ENCODE data around the gene SSNA1.

GRCh38 chr9:137048438-137049342 lies 2.7 kb upstream of the NPDC1 start:
- PRO-cap: no peak
- RAMPAGE, long total RNA, 4 experiments: no peak in any of the 4 experiments

DNA sequence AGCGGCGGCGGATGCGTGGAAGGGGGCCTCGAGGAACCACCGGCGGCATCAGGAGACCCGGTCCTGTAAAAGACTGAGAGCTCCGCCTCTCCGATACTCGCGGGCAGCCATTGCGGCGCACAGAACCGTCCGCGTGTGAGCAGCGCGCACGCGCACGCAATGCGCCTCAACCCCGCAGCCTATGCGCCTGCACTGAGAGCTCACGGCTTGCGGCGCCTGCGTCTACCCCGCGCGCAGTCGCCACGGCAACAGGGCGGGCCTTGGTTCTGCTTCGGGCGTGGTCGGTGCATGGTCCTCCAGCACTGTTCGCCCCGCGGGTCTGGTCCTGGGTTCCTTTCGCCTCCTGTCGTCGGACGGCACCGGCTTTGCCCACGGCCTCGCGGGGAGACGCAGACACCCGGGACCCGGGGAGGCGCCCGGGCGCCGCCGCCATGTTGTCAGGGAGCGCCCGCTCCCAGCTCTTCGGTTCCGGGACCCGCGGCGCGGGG lies 9.3 kb upstream of the GRIN1 start:
- PRO-cap: bidirectional peak, plus-strand start at position 192 of the sequence, minus-strand start at position 137 of the sequence
- RAMPAGE, long total RNA, 4 experiments: start-site peak on the minus strand in 3 of 4 experiments, centred at positions 109 to 132 of the sequence, 8 to 24 reads per replicate

DNA sequence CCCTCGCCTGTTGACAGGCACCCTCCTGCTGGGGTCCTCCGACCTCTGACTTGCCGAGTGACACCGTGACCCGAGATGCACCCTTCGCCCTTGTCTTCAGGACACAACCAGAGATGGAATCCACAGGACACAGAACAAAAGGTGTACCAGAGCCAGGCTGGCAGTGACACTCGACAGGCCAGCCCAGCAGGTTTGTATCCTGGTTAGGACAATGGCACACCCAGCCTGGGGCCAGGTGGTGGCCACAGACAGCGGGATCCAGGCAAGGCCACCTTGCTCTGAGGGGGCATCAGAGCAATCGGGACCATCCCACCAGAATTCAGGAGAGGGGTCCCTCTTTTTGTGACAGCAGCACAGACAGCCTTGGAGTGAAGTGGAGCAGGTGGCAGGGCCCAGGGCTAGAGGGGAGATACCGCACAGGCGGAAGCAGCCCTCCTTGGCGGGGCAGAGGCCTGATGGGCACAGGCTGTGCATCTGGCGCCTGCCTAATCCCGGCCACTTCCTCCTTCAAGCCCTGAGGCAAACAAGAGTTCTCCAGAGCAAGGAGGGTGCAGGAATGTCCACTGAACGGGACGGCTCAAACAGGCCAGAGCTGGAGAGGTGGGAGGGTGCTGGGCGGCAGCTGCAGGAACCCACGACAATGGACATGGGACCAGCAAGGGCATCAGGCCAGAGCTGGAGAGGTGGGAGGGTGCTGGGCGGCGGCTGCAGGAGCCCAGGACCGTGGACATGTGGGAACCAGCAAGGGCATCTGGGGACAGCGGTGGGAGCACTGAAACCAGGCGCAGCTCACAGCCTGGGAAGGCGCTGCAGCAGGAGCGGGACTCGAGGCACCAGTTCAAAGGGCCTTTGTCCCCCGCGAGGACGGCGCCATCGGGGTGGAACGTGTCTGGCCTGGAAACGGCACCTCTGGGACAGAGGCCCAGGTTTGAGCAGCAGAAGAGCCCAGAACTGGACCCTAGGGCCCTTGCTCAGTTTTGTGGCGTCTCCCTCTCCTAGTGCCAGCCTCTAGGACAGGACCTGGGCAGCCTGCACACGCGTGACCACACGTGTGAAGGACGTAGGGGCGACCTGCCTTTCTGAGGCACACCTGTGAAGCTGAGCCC lies 1.6 kb upstream of the TMEM210 start:
- PRO-cap: no peak
- RAMPAGE, long total RNA, 4 experiments: no peak in any of the 4 experiments

- PRO-cap: no peak
- RAMPAGE, long total RNA, 4 experiments: no peak in any of the 4 experiments
These were observed 766 bp downstream of the ANAPC2 start for GRCh38 chr9:137187462-137188126.

GRCh38 chr9:137188384-137189450 lies at the start of gene SSNA1:
Gene SSNA1 (plus strand): TSS chr9:137188676.
- PRO-cap: bidirectional peak, plus-strand start at chr9:137188666, minus-strand start at chr9:137188558; bidirectional peak, plus-strand start at chr9:137189311, minus-strand start at chr9:137188982
- RAMPAGE, long total RNA, 4 experiments: start-site peak on the plus strand in 3 of 4 experiments, at chr9:137188660-137188698 at its widest, 35 to 73 reads per replicate; start-site peak on the minus strand in 1 of 4 experiments, at chr9:137188549-137188610 at its widest, 35 reads per replicate

DNA sequence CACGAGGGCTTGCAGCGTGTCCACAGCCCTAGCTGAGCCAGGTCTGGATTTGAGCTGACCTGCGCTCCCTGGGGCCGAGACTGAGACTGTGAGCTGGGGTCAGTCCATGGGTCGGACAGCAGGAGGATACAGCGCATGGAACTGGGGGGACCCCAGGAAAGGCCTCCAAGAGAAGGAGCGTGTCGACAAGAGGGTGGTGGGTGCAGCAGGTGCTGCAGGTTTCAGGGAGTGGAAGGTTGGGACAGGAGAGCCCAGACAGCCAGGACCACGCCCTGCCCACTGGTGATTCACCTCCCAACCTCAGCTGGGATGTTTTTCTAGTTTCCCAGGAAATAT lies 834 bp upstream of the RNF224 start:
- PRO-cap: no peak
- RAMPAGE, long total RNA, 4 experiments: no peak in any of the 4 experiments

GRCh38 chr9:137242717-137243372 lies 1.8 kb downstream of the TUBB4B start:
- PRO-cap: no peak
- RAMPAGE, long total RNA, 4 experiments: start-site peak on the plus strand in 1 of 4 experiments, at chr9:137242970-137243370 at its widest, 51 to 206 reads per replicate

DNA sequence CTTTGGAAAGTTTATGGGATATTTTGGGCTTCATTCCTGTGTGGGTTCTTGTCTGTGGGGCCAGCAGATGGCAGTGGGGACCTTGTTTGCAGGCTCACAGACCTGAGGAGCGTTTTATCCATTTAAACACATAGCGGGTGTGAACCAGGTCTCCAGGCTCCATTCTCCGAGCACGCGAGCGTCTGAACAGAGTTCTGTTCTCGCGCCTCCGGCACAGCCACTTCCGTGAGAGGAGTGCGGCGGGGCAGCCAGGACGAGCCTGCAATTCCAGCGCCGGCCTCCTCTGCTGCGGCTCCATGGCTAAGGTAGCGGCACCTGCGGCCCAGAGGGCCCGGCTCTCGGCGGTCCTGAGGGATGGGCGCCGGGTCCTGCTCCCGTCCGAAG lies 7.4 kb downstream of the NRARP start:
- PRO-cap: no peak
- RAMPAGE, long total RNA, 4 experiments: no peak in any of the 4 experiments

DNA sequence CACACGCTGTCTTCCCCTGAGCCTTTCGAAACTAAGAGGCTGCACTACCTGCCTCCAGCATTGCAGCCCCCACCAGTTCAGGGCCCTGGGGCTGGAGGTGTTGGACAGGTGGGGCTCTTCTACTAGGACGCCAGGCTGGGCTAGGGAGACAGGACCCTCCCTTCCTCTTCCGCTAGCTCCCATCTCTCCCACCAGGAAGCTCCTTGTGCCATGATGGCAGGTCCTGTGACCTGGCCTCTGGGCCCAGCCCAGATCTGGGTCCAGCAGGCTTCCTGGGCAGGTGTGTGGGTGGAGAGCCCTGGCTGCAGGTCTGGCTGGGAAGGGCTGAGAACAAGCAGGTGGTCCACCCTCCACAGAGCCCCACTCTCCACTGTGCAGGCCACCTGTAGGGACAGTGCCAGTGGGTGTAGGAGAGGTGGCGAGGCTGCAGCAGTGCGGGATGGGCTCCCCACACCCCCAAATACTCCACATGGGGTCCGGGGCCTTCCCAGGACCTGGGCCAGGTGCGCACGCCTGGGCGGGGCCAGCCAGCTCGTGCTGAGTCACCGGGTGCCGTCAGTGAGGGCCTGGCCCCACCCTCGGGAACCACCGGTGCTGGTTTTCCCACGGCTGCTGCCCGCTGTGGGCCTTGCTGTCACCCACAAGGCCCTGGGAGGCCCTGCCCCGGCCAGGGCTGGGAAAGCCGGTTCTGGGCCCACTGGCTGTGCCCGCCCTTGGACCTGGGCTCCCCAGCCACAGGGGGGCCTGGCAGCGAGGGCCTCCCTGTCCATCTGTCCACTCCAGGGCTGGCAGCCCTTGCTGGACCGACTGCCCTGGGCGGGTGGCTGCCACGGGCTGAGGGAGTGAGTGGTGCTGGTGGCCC lies 9.2 kb upstream of the NRARP start:
- PRO-cap: unidirectional peak, minus-strand start at position 434 of the sequence
- RAMPAGE, long total RNA, 4 experiments: no peak in any of the 4 experiments

- PRO-cap: no peak
- RAMPAGE, long total RNA, 4 experiments: no peak in any of the 4 experiments
These were observed 54.6 kb downstream of the EXD3 start for GRCh38 chr9:137368231-137368836.

DNA sequence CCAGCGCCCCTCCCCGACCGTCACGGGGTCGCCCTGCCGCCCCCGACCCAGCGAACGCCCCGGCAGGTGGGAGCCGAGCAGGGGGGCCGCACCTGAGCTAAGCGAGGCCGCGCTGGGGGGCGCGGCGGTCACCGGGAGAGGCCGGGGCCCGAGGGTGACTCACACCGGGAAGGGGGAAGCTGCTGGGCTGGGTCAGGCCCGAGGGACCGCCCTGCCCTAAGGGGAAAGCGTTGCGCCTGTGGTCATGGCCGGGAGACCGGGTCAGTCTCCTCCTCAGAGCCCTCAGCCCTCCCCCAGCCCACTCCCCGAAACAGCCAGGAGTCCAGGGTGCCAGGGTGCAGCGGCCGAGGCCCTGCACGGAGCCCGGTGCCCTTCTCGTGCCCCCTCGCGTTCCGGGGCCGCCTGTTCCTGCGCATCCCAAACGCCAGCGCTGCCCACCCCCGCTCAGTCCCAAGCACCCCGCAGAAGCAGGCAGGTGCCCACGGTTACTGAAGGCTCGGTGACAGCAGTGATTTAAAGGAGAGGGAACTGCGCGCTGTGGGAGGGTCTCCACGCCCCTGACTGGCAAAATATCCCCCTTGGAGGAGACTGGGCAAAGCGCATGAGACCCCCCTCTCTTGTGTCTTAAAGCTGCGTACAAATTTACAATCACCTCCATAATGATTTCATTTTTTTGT lies 714 bp downstream of the NOXA1 start:
- PRO-cap: no peak
- RAMPAGE, long total RNA, 4 experiments: no peak in any of the 4 experiments

- PRO-cap: no peak
- RAMPAGE, long total RNA, 4 experiments: no peak in any of the 4 experiments
These were observed 4.0 kb upstream of the ENTPD8 start for GRCh38 chr9:137444887-137445743.

DNA sequence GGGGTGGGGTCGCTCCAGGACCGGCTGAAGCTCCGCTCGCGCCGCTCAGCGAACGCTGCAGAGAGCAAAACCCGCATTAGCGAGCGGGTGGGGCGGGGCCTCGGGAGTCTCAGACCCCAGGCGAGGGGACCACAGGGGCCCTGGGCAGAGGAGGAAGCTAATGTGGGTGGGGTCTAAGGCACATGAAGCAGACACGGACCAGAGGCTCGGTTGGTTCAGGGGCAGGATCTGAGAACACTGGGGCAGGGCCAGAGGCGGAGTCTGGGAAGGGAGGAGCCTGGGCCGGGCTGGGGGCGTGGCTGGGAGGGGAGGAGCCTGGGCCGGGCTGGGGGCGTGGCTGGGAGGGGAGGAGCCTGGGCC lies 5.4 kb downstream of the NSMF start:
- PRO-cap: bidirectional peak, plus-strand start outside the sequence, minus-strand start at position 230 of the sequence
- RAMPAGE, long total RNA, 4 experiments: no peak in any of the 4 experiments

- PRO-cap: no peak
- RAMPAGE, long total RNA, 4 experiments: start-site peak on the minus strand in 2 of 4 experiments, at chr9:137517128-137517461 at its widest, 17 to 45 reads per replicate
These were observed 33.3 kb downstream of the PNPLA7 start for GRCh38 chr9:137516815-137517477.

DNA sequence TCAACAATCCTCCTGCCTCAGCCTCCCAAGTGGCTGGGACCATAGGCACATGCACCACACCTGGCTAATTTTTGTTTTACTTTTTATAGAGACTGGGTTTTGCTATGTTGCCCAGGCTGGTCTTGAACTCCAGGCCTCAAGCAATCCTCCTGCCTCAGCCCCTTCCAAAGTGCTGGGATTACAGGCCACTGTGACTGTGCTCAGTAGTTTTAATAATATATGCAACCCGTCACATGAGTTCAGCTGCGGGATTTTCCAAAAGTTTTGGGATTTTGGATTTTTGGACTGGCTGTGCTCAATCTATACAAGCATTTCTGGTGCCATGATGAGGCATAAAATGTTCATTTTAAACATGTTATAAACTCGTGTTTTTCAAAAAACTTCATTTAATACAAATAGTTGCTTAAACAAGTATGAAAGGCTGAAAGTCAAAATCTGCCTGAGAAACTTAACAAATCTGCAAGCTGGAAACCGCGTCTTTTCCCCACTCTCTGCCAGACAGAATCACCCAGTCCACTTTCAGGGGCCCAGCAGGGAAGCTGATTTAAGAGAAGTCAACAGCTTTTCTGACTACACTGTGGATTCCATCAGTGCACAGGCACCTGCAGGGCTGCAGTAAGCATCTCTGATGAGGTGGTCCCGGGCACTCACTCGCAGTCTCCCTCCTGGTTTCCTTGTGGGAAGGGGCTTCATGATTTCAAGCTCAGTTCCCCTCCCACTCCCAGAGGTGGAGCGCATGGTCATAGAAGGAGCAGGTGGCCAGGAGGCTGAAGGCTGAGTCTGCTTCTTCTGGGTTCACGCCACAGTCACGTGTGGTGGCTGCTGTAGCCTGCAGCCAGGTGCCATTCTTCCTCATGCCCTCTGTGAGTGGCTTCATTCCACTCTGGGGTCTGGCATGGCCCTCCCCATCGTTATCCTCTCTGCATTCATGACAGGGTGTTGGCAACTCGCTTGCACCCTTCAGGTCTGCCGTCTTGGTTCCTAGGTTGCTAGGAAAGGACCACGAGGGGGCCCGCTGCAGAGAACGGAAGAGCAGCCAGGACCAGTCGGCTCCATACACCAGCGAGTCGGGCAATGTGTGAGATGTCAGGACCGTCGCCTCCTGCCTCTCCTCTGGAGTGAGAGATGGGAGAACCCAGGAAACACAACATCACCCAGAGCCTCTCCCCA lies 3.2 kb downstream of the MRPL41 start:
- PRO-cap: no peak
- RAMPAGE, long total RNA, 4 experiments: no peak in any of the 4 experiments

- PRO-cap: no peak
- RAMPAGE, long total RNA, 4 experiments: no peak in any of the 4 experiments
These were observed 2.7 kb upstream of the ARRDC1 start for GRCh38 chr9:137602770-137603206.

GRCh38 chr9:137605013-137605599 lies 380 bp upstream of the ARRDC1 start:
- PRO-cap: unidirectional peak, minus-strand start at chr9:137605179
- RAMPAGE, long total RNA, 4 experiments: no peak in any of the 4 experiments

- PRO-cap: no peak
- RAMPAGE, long total RNA, 4 experiments: no peak in any of the 4 experiments
These were observed 4.6 kb upstream of the EHMT1 start for GRCh38 chr9:137614018-137614863.

GRCh38 chr9:137631948-137632653 lies 13.3 kb downstream of the EHMT1 start:
- PRO-cap: no peak
- RAMPAGE, long total RNA, 4 experiments: no peak in any of the 4 experiments

DNA sequence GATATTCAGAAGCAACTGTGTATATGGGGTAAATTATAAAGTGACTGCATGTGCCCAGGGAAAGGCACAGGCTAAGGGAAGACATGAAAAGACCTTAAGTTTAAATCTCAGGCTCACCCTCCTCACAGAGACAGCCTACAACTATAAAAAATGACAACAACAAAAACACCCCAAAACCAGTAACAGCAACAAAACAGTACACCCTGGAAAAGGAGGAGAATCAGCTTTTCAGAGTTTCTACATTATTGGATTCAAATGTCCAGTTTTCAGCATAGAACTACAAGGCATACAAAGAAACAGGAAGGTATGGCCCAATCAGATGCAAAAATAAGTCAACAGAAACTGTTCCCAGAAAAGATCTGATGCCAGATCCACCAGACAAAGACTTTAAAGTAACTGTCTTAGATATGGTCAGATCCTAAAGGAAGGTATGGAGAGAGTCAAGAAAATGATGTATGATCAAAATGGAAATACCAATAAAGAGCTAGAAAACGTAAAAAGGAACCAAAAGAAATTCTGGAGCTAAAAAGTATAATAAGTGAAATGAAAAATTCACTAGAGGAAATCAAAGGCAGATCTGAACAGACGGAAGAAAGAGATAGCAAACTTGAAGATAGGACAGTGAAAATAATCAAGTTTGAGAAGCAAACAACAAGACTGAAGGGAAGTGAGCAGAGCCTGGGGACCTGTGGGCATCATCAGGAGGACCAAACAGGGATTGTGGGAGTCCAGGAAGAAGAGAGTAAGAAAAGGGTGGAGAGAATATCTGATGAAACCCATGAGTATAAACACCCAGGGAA lies 115.2 kb downstream of the EHMT1 start:
- PRO-cap: no peak
- RAMPAGE, long total RNA, 4 experiments: no peak in any of the 4 experiments

All from suprapubic skin (tissue), 4 donors.